Epithelial cell of alveolus of lung (primary cell): ENCODE measurements around the genes DMRTA2, FAF1 and TXNDC12.

GRCh38 chr1:48230315-48230956, 7.9 kb downstream of the SLC5A9 start:
- RAMPAGE, long total RNA, result no peak
- RRBS, result no CpG with 5 or more reads among the region's 5 CpGs

GRCh38 chr1:49282760-49283261, 506.1 kb upstream of the BEND5 start:
- RAMPAGE, long total RNA, result no peak
- RRBS, result no CpG with 5 or more reads among the region's 17 CpGs

- RAMPAGE, long total RNA, result no peak
- RRBS, result 2% methylated on average over 28 of the region's 82 CpGs
Observed at GRCh38 chr1:50422974-50424003, at the start of gene DMRTA2. Gene DMRTA2, minus strand, starts transcription at chr1:50423443.

GRCh38 chr1:50959425-50960491, at the start of gene FAF1:
Gene FAF1, minus strand, starts transcription at chr1:50960267.
- RAMPAGE, long total RNA, result no peak
- RRBS, result 1% methylated on average over 40 of the region's 105 CpGs

GRCh38 chr1:50969129-50969489, 936 bp upstream of the CDKN2C start:
- RAMPAGE, long total RNA, result no peak
- RRBS, result 1% methylated on average over 27 of the region's 32 CpGs

DNA sequence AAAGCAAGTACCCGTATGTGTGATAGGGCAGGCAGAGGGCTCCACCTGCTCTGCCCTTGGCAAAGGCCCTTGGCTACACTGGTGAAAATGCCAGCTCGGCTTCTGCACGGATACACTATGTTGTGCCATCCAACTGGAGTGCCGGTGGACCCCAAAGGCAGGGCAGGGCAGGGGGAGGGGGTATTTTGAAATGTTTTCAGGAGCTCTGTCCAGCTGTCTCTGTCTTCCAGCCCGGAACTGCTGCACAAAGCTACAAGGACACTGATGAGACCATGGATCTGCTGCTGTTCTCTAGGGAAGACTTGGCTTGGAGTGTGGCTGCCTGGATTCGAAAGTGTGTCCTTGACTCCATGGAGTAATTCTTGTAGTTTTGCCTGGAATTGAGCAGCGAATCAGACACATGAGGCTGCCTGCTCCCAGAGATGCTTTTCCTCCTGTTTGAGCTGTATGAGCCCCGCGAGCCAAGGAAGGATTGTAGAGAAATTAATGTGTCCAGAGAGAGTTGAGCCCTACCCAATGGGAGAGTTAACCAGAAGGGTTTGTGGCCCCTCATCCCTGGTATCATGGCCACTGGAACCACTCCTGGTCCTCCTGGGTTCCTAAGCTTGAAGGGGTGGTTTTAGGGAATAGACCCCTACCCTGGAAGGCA, 42.3 kb downstream of the TTC39A start:
- RAMPAGE, long total RNA, result no peak
- RRBS, result 88% methylated on average over 2 of the region's 9 CpGs

DNA sequence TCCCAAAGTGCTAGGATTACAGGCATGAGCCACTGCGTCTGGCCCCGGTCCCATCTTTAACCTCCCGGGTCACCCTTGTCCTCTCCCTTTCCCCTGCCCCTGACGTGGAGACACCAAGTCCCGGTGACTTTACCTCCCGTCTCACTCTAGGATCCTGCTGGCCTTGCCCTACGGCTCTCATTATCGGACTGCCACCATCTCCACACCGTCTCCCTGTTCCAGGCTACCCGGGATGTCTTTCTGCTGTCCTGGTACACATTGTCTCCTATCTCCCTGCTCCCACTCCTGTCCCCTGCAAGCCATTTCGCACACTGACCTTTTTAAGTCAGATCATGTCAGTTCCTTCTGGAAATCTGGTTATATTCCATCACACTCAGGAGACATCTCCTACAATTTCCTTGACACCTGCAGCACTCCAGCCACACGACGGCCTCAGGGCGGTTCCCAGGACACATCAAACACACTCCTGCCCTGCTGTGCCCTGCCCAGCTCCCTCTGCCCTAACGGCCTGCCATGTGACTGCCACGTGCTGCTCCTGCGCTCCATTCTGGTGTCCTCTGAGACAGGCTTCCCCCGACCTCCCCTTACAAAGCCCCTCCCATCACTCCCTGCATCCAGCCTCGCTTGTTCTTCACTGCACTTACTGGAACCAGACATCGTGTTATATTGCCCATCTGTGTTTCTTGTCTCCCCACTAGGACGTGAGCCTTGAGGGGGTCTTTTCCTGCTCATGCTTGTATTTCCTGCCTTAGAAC, 32.7 kb downstream of the TTC39A start:
- RAMPAGE, long total RNA, result no peak
- RRBS, result 71% methylated on average over 5 of the region's 21 CpGs

DNA sequence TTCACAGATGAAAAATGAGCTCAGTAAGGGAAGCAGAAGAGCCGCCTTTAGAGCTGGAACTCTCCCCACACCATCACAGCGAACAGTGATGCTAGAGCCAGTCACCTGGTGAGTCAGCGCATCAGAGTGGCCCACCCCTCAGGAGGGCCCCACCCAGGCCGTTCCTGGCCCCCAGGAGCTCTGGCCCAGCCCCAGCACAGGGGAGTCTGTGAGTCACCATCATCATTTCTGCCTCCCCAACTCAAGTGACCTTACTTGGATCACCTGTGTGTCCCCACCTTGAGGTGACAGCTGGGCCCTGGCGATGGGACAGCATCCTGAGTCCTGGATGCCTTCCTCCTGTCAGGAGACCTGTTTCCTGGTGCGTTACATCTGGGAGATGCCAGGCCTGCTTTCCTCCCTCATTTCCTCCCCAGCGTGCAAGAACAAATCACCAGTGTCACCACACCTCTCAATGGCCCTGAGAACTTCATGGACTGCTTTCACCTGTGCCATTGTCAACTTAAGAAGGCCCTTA, 4.4 kb upstream of the TTC39A start:
- RAMPAGE, long total RNA, result no peak
- RRBS, result no CpG with 5 or more reads among the region's 7 CpGs

DNA sequence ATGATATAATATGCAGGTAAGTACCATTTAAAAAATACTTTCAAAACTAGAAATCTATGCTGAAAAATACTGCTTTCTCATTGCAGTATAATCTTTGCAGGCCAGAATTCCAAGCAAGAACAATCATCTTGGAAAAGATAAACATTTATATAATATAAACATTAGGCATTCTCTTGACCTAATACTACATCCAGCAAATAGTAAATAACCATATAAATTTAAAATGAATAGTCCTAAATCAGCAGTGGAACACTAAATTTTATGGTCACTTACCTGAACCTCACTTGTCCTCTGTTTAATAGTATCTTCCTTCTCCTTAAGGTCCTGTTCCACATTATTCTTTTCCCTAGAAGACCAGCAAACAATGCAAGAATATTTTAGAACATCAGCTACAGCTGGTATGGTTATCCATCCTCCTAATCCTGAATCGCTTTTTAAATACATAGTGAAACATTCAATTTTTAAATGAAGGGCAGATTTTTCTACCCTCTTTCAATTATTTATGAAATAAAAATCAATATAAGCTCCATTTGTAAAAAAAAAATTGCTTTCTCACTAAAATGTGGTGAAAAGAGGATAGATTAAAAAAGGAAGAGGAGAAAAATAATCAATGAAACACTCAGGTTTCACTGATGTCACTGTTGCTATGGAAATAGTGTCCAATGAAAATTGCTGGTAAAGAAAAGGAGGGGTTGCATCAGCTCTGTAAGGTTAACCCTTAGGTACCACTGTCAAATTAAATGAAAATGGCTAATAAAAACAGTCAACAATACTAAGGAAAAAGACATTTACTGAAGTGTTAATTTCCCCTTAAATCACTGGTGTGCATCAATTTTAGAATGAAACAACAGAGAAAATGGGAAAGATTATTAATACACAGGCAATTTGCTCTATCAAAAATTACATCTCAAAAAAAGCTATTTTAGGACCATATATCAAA, 91.4 kb upstream of the TTC39A start:
- RAMPAGE, long total RNA, result no peak
- RRBS, result no CpG with 5 or more reads among the region's 1 CpG

DNA sequence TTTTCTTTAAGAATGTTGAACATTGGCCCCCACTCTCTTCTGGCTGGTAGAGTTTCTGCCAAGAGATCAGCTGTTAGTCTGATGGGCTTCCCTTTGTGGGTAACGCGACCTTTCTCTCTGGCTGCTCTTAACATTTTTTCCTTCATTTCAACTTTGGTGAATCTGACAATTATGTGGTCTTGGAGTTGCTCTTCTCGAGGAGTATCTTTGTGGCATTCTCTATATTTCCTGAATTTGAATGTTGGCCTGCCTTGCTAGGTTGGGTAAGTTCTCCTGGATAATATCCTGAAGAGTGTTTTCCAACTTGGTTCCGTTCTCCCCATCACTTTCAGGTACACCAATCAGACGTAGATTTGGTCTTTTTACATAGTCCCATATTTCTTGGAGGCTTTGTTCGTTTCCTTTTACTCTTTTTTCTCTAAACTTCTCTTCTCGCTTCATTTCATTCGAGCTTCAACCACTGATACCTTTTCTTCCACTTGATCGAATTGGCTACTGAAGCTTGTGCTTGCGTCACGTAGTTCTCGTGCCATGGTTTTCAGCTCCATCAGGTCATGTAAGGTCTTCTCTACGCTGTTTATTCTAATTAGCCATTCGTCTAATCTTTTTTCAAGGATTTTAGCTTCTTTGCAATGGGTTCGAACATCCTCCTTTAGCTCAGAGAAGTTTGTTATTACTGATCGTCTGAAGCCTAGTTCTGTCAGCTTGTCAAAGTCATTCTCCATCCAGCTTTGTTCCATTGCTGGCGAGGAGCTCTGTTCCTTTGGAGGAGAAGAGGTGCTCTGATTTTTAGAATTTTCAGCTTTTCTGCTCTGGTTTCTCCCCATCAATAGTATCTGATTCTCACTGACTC, 40.1 kb downstream of the EPS15 start:
- RAMPAGE, long total RNA, result no peak
- RRBS, result no CpG with 5 or more reads among the region's 17 CpGs

DNA sequence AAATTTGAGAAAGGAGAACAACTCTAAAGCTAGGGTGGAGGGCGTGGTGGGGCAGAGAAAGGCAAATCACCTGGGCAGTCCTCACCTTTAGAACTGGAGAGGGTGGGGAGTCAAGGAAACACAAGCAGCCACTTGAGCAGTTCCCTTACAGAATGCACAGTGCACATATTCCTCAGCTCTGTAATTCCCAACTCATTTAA, 27.5 kb downstream of the EPS15 start:
- RAMPAGE, long total RNA, result no peak
- RRBS, result no CpG with 5 or more reads among the region's 1 CpG

- RAMPAGE, long total RNA, result no peak
- RRBS, result no CpG with 5 or more reads among the region's 5 CpGs
Observed at GRCh38 chr1:51516945-51517796, 1.9 kb downstream of the EPS15 start.

DNA sequence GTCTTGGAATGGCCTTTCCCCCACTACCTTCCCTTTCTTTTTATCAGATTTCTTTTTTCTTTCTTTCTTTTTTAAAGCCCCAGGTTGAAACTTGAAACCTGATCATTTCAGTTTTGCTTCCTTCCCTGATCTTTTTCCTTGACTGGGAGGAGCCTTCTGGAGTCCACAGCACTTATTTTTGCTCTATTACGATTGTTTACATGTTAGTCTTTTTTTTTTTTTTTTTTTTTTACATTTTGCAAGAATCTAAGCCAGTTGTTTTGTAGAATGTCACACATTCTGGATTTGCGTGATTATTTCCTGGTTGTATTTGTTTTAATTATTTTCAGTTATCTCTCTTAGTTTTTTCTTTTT, 32.6 kb downstream of the OSBPL9 start:
- RAMPAGE, long total RNA, result no peak
- RRBS, result no CpG with 5 or more reads among the region's 2 CpGs

DNA sequence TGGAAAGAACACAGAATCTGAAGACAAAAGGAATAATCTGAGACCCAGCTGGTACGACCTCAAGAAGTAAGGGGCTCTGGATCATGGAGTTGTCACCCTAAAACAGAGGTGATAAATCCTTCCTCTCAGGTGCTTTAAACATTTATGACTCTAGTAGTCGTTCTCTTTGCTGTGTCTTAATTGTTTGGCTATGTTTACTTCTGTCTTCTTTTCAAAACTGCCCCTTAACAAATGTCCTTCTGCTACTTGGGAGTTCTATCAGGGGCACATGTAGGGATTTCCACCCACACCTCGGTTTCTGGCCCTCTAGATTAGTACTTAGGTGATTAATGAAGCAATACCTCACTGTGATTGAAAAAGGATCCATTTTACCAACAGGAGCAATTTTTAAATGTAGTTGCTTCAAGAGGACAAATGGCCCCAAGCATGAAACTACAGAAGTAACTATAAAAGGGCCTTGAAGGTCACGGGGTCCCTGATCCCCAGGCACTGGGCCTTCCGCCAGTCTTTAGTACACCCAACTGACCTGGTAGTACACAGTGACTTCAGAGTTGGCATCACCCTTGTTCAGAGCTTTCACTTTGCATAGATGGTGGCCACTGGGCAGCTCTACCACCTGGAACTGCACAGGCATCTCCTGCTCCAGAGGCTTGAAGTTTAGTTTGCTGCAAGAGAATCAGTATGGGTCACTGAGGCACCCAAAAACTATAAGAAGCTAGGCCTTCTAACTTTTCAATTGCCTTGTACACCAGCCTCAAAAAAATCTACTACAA, 84.4 kb downstream of the NRDC start:
- RAMPAGE, long total RNA, result no peak
- RRBS, result no CpG with 5 or more reads among the region's 5 CpGs

DNA sequence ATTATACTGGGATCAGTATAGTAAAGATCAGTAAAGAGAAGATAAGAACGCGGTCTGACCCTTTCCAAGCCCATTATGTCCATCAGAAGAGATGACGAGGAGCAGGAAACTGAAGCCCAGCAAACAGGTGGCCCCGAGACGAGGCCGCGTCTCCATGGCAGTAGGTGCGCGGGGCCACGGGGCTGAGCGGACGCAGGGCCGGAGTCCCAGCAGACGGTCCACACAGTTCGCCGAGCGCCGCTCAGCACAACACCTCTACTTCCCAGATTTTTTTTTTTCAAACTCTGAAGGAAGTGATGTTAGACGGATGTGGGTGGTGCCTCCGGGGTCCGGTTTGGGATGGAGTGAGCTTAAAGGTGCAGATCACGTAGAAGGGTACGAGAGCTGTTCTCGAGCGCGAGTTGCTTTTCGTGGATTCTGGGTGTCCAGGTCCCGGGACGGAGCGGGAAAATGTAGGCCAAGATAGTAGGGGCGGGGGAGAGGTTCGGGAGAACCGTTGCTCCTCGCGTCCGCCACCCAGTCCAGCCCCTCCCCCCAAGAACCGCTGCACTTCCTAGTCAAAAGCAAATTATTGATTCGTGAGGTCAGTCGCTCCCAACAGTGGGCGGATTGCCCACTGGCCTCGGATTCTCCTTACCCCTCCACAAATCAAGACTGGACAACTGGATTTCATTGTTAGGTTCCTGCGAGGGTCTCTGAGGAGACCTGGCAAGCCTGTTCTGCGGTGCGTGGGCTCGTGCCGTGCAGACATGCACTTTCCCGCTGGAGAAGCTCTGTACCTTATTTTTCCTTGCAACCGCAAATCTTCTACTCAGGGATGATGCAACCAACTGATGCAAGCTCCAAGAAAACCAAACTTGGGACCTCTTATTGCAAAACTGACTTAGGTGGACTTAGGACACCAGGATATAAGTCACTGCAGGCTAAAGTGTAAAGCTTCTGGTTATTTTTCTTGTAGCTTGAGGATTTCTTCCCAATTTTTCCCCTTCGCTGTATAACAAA, at the start of gene TXNDC12:
TXNDC12 (minus strand) TSS at position 251 of the 1,002 bp plus-strand sequence.
- RAMPAGE, long total RNA, result start-site peak on the minus strand centred at position 254 of the sequence, 65 bp wide, 498 and 622 reads in 2 replicates; start-site peak on the minus strand centred at position 786 of the sequence, 78 bp wide, 26 and 35 reads in 2 replicates
- RRBS, result 13% methylated on average over 1 of the region's 49 CpGs

GRCh38 chr1:52314755-52315455, 51.1 kb downstream of the CC2D1B start:
- RAMPAGE, long total RNA, result no peak
- RRBS, result no CpG with 5 or more reads among the region's 13 CpGs

DNA sequence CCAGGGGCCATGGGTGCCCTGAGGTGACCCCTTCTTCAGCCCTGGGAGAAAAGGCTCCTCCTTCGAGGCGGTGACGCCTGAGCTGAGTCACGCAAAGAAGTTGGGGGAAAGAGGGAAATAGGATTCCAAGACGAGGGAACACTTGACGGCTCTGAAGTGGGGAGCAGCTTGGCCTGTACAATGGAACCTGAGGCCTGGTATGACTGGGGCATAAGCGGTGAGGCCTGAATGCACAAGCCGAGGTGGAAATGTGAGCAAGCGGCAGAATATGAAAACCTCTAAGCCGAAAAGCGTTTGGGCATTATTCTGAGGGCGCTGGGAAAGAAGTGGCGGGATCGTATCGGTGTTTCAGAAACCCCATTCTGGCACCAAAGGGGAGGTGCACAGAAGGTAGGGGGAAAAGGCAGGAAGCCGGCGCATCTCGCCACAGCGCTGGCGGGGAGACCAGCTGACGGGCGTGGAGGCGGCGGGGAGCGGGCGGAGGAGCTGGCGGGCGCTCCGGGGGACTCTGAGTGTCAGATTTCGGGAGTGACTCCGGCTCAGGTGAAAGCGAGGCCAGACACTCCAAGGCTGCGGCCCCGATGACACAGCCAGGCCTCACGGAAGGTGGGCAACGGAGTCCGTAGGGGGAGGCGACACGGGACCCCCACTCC, 562 bp downstream of the CC2D1B start:
- RAMPAGE, long total RNA, result no peak
- RRBS, result under 1% methylated on average over 11 of the region's 39 CpGs

- RAMPAGE, long total RNA, result no peak
- RRBS, result under 1% methylated on average over 6 of the region's 36 CpGs
Observed at GRCh38 chr1:52368310-52368714, 2.3 kb upstream of the CC2D1B start.

DNA sequence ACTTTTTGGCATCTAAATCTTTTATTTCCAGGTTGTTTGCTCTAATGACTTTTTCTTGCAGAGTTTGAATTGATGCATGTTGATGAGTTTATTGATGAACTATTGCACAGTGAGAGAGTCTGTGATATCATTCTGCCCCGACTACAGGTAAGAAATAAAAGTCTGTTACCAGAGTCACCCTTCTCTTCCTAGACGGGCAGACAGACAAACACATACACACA, 6.6 kb downstream of the PRPF38A start:
- RAMPAGE, long total RNA, result no peak
- RRBS, result no CpG with 5 or more reads among the region's 2 CpGs

- RAMPAGE, long total RNA, result no peak
- RRBS, result no CpG with 5 or more reads among the region's 7 CpGs
Observed at GRCh38 chr1:52914336-52914904, 7.1 kb downstream of the ECHDC2 start.